Heart (tissue), 3 donors: ENCODE measurements around the gene PRICKLE2.

DNA sequence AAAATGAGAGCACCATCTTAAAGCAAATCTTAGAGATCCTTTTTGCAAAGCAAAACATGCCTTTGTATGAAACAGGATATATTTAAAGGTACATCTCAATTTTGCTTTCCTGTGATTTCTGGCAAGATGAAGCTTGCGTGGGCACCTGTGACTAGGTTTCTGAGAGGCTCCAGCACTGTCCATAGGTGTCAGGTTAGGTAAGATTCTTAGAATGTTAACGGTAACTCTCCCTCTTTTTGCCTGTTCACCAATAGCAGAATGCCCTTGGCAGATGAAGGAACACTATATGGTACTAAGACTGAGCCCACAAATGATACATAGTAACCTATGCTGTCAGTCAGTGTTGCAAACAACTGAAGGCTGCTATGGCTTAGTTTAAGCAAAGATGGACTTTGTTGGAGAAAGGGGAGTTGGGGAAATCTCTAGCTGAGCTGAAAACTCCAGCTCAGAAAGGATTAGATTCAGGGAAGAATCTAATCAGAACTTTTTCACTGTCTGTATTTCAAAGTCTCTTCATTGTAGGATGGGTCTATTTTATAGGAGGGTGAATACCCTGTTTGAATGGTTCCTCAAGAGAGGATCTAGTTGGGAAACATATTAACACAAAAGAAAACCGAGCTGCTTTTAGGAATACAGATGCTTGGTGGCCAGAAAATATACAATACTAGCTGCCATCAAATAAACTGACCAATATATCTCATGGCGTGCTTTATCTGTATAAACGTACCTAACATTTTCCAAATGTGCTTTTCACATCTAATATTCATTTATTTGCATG lies 289.6 kb downstream of the PTPRG start:
- RAMPAGE, long total RNA, 2 experiments: no peak in any of the 2 experiments

DNA sequence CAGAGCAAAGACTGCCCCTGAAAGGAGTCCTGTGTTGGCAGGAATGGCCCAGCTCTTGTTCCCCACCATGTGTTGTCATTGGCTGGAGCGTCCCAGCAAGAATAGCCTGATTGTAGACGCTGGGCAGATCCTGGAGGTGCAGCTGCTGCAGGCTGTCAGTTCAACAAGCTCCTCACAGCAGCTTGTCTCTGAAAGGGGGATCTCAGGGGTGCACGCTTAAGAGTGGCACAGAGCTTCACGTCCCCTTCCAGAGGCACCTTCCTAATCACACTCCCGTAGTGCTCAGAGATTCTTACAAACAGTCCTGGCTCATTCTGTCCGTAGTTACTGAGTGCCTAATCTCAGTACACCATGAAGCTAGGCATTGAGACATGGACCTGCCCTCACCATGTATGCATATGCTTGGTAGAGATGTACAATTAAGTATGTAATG lies 182.9 kb upstream of the C3orf14 start:
- RAMPAGE, long total RNA, 2 experiments: no peak in any of the 2 experiments

- RAMPAGE, long total RNA, 2 experiments: no peak in any of the 2 experiments
Measured at GRCh38 chr3:62268767-62269408, 49.9 kb upstream of the C3orf14 start.

- RAMPAGE, long total RNA, 2 experiments: no peak in any of the 2 experiments
Measured at GRCh38 chr3:62872187-62872692, 3.0 kb downstream of the CADPS start.

- RAMPAGE, long total RNA, 2 experiments: no peak in any of the 2 experiments
Measured at GRCh38 chr3:63167200-63167535, 110.9 kb upstream of the SYNPR start.

GRCh38 chr3:63864056-63865049 lies 686 bp downstream of the ATXN7 start:
- RAMPAGE, long total RNA, 2 experiments: no peak in any of the 2 experiments

- RAMPAGE, long total RNA, 2 experiments: no peak in any of the 2 experiments
Measured at GRCh38 chr3:63912234-63912332, 48.4 kb downstream of the ATXN7 start.

DNA sequence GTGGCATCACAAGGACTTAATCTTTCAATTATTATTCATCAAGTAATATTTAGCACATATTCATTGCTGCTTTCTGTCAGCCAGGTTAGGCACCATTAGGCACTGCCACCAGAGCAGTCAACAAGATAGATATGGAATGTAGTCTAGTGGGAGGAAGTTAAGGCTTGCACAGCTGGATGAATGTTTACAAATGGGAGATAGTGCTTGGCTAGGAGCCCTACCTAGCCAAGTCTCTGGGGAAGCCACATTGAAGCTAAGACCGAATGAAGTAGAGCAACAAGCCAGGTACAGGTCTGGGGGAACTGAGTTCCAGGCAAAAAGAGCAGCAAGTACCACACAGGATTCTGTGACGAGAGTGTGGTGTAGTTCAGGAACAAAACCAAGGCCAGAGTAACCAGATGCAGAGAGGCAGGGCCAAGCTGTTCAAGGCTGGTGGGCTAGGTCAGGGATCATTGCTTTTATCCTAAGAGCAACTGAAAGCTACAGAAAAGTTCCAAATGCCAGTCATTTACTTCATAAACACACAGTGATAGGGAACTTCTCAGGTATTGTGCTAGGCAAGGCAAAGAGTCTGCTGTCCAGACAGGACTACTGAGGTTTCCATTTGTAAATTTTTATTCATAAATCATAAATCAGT lies 77.6 kb downstream of the PSMD6 start:
- RAMPAGE, long total RNA, 2 experiments: no peak in any of the 2 experiments

GRCh38 chr3:63953906-63954591 lies 69.2 kb downstream of the PSMD6 start:
- RAMPAGE, long total RNA, 2 experiments: no peak in any of the 2 experiments

- RAMPAGE, long total RNA, 2 experiments: no peak in any of the 2 experiments
Measured at GRCh38 chr3:64010621-64011050, 12.7 kb downstream of the PSMD6 start.

DNA sequence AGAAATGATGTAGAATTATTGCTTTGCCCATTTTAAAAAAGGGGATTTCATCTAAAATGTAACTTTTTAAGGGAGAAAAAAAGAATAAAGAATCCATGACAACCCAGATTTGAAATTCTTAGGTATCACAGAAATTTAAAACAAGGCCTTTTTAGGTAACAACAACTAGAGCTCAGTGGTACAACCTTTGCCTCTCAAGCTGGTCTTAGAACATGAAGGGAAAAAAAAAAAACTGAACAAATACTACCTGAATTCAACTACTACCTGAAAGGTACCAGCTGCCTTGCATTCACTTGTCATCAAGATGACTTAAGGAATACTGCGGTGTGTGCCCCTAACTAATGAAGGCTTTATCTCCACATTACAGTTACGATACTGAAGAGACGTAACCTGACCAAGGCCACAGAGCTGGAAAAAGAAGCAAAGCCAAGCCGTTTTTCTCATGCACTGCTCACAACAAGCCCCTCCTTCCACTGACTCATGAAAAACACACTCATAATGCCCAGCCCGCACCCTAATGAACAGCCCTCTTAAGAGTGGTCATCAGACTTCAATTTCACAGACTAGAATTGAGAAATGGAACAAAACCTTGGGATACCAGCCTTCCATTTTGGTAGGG lies 11.8 kb downstream of the PSMD6 start:
- RAMPAGE, long total RNA, 2 experiments: no peak in any of the 2 experiments

DNA sequence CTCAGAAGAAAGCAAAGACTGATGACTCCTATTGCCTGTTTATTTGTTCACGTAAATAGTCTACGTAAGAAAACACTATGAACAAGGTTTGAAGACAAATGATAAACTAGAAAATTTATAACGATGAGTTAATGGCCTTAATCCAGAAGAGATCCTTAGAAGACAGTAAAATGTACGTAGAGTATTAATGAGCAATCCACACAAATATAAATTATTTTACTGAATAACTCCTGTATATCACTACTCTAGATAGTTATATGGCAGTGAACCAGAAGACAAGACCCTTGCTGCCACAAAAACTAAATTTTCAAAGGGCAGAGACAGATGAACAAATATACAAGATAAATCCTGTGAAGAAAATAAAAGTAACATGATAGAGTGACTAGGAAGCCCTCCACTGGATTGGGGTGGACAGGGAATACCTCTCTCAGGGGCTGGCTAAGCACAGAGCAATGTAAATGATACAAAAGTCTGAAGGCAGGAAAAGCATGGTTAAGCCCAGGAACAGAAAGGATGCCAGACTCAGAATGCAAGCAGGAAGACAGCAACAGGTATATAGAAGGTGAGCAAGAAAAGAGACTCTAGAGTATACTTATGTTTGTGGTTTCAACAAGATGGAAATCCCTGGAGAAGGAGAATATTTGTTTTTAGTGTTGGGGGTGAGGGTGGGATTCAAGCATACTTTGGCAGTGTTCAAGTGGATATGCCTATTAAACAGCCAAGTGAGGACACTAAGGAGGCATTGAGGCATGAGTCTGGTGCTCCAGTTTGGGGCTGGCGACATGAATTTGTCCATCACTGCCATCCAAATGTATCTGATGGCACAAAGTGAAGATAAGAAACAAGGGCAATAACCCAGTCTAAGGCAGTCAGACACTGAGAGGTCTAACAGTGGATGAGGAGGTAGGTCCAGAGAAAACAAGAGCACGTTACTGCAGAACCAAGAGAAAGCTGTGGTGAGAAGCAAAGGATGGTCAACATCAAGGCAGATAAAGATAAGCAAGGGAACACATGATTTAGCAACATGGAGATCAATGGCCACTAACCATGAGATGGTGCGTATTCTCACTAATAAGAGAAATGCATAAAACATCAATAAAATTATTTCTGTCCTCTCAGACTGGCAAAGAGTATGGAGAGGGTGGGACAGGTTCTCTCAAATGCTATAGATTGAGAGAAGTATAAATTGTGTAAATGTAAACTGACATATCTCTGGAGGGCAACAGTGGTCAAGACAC lies 8.8 kb downstream of the PSMD6 start:
- RAMPAGE, long total RNA, 2 experiments: no peak in any of the 2 experiments

GRCh38 chr3:64150638-64151319 lies 74.5 kb downstream of the PRICKLE2 start:
- RAMPAGE, long total RNA, 2 experiments: no peak in any of the 2 experiments

GRCh38 chr3:64209233-64209978 lies 15.9 kb downstream of the PRICKLE2 start:
- RAMPAGE, long total RNA, 2 experiments: no peak in any of the 2 experiments

DNA sequence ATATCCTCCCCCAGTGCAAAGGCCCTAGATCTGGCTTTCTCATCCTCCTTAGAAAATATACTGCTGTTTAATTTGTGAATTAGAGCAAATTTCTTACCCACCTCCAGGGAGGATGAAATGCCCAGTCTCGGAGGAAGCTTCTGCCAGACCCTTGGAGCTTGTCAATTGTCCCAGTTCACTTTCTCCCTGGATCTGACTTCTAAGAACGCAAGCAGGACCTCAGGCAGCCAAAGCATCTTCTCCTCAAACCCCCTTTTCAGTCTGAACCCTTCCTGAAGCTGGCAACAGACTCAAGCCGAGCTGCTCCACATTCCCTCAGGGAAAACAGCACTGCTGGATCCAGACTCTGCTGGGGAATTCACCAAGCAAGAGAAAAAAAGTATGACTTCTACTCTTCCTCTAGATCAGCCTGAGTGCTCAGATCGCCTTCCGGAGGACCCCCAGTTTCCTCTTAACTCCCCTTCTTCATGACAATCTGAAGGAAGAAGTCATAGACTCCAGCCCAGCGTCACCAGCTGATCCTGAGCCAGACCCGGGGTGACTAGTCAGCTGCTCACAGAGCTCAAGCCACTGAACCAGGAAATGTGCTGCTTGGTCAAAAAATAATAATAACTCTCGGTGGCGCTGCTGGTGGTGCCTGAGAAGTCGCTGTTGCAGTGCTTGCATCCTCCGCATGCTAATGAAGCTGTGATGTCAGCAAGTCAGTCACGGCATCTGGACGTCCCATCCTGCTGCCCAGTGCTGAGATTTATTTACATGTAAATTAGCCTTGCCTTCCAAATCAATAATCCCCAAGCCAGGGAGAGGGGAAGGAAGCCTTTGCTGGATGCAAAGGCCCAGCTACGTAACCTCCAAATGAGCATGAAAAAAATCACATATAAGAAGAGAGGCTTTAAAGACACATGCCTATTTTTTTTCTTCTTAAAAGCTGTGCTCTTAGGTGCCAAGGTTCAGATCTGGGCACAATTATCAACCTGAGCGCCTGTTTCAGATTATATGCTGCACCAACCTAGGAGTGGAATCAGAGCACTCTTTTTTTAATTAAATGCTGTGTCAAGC lies at the start of gene PRICKLE2:
Gene PRICKLE2, minus strand, starts transcription at position 658 of the 1,059 bp plus-strand sequence.
- RAMPAGE, long total RNA, 2 experiments: no peak in any of the 2 experiments

DNA sequence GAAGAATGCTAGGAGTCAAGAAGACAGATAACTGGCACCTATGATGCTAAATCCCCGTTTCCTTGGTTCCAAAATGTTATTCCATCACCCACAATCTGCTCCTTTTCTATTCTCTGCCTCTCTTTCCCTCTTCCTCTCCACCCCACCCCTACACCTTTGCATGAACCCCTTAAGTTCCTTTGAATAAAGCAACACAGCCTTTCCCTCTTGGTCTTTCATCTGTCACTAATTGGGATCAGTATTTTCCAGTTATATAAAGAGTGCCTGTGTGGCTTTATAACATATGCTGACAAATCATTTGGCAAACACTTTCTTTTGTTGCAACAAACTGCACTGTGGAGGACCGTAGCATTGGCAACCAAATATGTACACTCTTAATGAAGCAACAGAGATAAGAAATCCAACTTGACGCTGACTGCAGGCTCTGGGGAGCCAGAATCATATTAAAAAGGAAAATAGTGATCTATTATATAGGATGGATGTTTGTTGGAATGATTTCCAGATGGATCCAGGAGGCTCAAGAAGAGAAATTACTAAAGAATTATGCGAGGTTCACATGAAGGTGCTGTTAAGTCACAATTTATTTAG lies 120.1 kb upstream of the PRICKLE2 start:
- RAMPAGE, long total RNA, 2 experiments: no peak in any of the 2 experiments

- RAMPAGE, long total RNA, 2 experiments: no peak in any of the 2 experiments
Measured at GRCh38 chr3:64561199-64562040, 126.4 kb downstream of the ADAMTS9 start.

DNA sequence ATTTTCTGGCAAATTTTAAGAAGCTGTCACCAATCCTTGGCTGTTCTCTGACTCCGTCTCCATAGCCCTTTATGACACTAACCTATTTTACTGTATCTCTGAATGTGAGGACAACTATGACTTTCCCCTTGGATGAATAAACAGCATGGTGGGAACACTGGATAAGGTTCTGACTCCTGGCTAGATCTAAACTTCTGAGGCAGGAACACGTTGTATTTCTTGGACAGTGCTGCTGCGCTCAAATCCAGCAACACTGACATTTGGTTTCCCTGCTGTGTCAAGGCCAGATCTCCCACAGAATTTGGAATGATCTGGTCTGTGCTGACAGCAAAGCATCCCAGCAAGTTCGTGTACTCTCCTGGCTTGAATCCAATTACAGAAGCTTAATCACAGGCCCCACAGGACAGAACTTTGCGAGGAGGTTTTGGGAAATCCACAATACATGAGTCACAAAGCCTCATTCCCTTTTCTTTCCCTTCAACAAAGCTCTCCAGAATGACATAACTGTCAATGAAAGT lies 92.6 kb downstream of the ADAMTS9 start:
- RAMPAGE, long total RNA, 2 experiments: no peak in any of the 2 experiments

GRCh38 chr3:64684630-64685617 lies 2.9 kb downstream of the ADAMTS9 start:
- RAMPAGE, long total RNA, 2 experiments: no peak in any of the 2 experiments

DNA sequence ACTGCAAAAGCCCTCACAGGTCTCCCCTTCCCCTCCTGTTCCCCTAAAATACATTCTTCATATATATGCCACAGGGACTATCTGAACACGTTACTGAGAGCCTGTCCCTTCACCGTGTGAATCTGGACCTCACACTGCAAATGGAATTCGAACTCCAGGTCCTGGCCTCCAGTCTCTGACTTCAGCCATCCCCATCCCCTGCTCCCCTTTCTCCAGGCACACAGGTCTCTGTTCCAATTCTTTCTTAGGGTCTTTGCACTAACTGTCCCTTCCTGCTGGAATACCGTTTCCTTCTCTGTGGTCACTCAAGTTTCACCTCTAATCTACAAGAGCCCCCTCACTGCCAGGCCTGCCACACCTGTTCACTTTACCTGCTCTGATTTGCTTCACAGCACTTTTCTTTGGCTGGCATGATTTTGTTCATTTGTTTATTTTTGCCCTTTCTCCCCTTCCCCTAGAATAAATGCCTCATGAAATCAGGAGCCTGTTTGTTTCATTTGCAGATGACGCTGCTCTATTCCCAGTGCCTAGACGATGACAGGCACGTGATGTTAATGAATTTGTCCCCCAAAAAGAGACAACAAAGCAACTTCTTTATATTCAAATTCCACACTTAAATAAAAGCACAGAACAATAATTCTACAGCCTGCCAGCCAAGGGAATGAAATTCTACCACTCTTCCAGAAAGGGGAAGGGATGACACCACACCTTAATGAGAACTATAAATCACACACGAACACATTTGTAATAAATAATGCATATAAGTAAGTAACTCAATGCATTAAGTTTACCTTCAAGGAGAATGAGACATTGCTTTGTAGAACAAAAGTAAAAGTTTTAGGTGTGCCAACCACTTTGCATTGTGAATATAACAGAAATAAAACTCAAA lies 618.4 kb downstream of the MAGI1 start:
- RAMPAGE, long total RNA, 2 experiments: no peak in any of the 2 experiments